RPMI7951 (cell line): Measurements from ENCODE around the genes ATXN7L3, SLC4A1 and DCAKD.

- RAMPAGE, long total RNA = no peak
These were observed at the start of gene ATXN7L3 for GRCh38 chr17:44199649-44200240. ATXN7L3 (minus strand) TSS chr17:44199884.

DNA sequence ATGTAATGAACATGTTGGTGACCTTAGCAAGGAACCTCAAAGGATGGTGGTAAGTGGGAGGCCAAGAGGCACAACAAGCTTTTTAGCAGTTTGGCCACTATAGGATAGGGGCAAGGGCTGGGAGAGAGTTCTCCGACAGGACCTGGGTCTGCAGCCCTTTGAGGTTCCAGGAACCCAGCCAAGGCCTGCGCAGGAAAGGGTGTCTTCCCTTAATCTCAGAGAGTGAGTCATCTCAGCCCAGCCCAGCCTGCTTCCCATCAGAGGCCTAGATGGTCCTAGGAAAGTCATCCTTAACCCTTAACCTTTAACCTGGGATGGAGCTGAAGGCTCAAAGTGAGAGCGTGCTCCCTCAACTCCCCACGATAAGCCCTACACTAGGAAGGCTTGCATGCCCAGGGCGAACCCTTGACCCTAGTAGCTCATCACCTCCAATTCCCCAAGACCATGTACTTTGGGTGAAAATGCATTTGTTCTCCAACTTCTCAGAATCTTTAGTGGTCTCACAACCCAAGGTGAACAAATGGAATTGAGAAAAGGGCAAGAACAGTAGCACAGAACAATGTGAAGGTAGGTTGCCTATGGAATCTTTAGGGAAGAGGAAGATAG, 4.7 kb upstream of the ATXN7L3 start:
- RAMPAGE, long total RNA = no peak

DNA sequence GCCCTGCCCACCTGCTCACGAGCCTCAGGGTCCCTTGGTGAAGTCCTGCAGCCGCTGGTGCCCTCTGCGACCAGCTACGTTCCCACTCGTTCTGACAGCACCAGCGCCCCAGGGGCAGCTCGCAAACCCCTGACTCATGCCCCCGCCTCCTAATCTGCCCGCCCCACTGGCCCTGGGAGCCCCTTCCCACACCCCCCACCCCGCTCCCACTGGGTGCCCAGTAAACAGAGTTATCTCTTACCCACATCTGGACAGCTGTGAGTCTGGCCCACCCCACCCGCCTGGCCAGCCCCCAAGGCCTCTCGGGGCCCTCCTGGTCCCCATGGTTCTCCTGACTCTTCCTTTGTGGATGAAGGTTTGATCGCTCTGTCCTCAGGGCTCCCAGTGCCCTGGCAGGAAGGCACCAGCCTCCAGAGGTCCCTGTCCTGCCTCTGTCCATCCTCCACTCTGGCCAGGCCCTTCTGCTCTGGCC, at the start of gene SLC4A1:
Gene SLC4A1 (minus strand): TSS at position 93 of the 472 bp plus-strand sequence.
- RAMPAGE, long total RNA = no peak

DNA sequence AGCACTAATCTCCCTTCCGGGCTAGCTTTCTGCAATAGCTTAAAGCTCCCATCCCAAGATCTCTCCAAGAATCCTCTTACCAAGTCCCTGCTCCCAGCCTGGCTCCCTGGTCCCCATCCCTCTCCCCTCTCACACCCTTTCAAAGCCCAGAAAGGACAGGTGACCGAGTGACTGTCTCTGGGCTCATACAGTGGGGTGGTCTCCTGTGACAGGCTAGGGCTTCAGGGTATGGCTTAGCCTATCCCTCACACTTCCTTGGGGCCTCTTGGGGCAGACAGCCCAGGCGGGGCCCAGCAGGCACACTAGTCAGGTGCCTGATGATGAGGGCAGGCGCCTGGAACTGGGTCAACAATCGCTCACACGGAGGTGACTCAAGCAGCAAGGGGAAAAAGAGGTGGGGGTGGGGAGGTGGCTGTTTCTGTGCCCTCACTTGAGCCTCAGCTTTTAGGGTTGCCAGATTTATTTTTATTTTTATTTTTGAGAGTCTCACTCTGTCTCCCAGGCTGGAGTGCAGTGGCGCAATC, 6.5 kb upstream of the GRN start:
- RAMPAGE, long total RNA = no peak

- RAMPAGE, long total RNA = no peak
These were observed 8.0 kb downstream of the GRN start for GRCh38 chr17:44353116-44353561.

DNA sequence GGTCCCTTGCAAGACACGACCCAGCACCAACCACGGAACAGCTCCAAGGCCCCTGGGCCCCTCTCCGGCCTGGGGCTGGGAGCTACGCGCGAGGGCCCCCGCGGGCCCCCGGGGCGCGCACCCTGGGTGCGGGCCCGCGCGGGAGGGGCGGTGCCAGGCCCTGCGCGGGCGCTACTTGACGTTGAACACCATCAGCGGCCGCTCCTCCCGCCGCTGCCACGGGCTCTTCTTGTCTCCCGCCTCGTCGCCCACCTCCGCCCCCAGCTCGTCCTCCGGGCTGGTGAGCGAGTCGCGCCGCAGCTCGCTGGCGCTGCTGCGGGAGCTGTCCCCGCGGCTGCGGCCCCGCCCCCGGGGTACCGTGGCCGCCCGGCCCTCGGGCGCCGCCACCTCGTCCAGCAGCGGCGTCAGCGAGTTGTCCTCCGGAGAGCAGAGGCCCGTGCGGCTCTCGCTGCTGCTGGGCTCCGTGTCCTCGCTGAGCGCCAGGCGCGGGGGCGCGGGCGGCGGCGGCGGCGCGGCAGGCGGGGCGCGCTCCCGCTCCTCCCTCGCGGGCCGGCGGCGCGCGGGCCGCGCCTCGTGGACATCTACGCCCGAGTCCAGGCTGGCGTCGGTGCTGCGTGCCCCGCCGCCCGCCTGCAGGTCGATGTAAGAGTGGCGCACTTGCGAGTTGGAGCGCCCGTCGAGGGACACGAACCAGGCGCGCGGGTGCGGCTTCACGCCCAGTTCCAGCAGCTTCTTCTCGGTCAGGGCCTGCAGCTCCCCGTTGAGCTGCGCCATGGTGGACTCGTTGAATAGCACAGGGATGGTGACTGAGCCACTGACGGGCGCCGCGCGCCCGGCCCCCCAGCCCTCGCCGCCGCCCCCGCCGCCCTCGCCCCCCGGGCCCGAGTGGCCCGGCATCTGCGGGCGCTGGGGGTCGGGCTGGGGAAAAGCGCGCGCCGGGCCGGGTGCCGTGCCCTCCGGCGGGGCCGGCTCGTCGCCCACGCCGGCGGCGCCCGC, 8.8 kb downstream of the GRN start:
- RAMPAGE, long total RNA = no peak

DNA sequence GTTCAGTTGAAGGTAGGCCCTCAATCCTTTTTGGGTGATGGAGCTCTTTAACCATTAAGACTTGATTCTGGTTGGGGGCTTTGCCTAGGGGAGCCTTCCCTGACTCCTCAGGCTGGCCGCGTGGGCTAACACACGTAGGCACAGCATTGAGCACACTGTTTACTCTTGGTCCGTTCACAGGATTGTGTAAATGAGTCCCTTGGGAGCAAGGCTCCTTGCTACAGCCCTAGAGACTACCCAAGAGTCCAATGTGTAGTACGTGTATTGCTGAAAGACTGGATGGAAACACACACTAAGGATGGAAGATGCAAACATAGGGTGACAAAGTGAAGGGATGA, 761 bp upstream of the ITGA2B start:
- RAMPAGE, long total RNA = no peak

DNA sequence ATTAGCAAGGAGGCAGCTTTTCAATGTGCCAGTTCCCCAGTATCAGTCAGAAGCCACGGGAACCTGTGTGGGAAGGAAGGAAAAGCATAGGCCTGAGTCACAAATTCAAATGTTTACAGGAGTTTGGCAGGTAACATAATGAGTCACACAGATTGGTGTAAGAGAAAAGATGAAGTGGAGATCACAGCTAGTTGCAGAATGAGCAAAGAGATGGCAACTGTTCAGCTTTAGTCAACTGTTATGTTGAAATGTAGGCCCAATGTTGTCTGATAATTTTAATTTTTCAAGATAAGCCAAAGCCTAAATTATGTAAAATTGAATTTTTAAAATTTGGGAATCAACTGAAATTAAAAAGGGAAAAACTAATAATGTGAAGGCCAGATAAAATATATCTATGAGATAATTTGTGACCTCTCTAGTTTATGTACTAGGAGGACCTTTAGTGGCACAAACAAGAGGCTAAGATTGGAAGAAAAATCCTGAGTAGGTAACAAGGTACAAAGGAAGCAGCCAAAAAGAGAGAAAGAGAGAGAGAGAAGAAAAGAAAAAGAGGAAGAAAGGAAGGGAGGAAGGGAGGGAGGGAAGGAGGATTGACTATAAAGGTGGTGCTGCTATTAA, 28.3 kb upstream of the ITGA2B start:
- RAMPAGE, long total RNA = no peak

DNA sequence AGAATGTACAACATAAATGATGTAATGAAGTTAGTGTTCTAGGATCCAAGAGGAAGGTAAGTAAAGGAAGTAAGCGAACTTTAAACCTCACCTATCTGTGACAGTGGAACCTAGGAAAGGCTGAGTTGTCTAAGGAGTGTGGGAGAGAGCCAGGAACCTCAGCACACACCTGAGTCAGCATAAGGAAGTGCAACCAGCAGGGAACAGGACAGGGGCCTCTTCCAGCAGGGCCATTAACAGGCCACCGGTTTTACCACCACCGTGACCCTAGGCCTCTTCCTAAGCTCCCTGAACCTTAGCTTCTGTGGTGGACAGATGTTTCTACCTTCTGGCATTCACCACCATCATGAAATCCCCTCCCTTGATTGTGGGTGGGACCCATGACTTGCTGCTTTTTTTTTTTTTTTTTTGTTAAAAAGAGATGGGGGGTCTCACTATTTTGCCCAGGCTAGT, 26.7 kb upstream of the GPATCH8 start:
- RAMPAGE, long total RNA = no peak

- RAMPAGE, long total RNA = no peak
These were observed 4.8 kb upstream of the FZD2 start for GRCh38 chr17:44552635-44552828.

DNA sequence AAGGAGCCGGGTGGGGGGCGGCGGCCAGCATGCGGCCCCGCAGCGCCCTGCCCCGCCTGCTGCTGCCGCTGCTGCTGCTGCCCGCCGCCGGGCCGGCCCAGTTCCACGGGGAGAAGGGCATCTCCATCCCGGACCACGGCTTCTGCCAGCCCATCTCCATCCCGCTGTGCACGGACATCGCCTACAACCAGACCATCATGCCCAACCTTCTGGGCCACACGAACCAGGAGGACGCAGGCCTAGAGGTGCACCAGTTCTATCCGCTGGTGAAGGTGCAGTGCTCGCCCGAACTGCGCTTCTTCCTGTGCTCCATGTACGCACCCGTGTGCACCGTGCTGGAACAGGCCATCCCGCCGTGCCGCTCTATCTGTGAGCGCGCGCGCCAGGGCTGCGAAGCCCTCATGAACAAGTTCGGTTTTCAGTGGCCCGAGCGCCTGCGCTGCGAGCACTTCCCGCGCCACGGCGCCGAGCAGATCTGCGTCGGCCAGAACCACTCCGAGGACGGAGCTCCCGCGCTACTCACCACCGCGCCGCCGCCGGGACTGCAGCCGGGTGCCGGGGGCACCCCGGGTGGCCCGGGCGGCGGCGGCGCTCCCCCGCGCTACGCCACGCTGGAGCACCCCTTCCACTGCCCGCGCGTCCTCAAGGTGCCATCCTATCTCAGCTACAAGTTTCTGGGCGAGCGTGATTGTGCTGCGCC, 526 bp downstream of the FZD2 start:
- RAMPAGE, long total RNA = no peak

DNA sequence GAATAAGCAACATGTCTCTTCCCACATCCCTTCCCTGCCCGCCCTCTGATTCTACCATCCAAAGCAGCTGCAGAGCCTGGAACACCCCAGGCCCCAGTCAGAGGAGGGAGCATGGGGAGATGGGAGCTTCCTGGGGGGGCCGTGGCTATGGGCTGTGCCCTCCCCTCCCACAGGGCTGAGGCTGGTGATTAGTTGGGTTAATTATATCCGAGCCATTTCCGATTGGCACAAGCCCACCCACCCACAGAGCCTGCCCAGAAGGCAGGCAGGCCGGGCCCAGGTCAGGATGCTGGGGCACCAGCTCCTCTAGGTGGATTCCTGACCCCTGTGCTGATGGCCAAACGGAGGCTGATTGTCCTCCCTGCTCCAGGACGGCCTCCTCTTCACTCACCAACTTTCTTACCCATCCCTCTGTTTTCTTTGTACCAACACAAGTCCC, 28.6 kb upstream of the MEIOC start:
- RAMPAGE, long total RNA = no peak

DNA sequence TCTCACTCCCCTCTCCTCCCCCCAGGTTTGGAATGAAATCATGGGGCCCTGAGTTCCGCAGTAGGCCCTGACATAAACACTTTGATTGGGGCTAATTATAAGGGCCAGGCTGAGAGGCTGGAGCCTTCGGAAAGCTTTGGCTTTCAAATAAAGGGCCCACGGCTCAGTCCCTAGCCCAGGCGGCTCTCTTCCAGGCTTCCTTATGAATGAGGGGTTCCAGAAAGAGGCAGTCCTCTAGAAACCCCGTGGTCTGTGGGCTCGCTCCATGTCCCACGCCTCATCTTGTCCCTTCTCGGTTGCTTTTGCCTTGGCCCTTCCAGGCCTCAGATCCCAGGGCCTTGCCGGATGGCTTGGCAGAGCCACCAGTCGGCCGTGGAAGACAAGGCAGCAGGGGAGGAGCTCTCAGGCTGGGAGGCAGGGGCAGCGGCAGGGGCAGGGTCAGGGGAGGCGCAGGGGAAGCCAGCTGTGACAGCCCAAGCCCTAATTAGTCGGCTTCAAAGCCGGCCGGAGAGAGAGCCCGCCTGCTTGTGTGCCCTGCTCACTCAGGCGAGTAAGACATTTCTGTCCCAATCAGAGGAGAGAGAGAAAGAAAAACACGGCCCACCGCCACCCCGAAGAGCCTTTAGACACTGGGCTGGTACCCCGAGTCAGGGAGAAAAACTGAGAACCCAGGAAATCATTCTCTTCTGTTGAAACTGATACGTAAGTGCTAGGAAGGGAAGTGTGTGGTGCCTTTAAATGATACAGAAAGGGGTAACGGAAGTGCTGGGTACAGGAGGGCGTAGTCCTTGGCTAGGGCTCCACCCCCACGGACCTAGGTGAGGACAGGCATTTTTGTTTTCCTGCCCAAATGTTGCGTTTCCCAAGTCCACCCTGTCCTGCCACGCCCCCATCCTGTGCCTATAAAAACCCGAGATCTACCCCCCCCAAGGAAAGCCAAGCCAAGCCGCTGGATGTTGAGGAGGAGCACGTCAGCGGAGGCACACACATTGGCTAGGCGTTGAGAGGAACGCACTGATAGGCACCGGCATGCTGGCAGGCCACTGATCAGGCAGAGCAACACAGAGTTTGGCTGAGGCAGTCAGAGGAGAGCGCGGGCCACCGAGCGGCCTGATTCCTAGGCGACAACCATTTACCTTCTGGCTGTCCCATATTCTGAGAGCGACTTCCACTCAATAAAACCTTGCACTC, 27.8 kb upstream of the MEIOC start:
- RAMPAGE, long total RNA = no peak

DNA sequence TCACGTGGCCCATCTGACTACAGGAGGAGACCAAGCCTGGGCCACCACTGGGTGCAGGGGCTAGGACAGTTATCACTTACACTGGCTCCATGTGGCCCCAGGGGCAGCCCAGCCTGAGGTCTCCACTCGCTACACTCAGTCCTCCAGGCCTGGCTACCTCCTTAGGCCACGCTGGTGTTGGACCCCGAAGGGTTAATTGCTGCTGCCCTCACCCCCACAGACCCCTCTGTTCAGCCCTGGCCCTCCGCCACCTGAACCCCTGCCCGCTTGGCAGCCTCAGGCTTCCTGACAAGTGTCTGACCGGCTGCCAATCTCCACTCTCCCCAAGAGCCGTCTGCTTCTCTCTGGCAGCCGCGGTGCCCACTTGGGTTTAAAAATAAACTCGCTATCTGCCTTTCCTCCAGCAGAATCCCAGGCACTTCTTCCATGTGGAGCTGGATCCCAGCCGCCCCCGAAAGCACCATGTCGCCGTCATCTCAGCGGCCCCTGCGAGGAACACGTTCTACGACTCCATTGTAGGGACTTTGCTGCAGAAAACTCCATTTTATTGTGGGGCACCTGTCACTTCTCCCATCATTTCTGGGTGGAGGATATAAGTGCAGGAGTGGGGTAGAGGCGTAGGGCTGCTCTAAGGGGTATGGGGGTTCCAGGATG, 27.9 kb downstream of the ADAM11 start:
- RAMPAGE, long total RNA = no peak

- RAMPAGE, long total RNA = no peak
These were observed 877 bp upstream of the GJC1 start for GRCh38 chr17:44830952-44831376.

GRCh38 chr17:44948112-44948443, 505 bp upstream of the KIF18B start:
- RAMPAGE, long total RNA = no peak

- RAMPAGE, long total RNA = no peak
These were observed 19.4 kb upstream of the C1QL1 start for GRCh38 chr17:44987237-44988130.

DNA sequence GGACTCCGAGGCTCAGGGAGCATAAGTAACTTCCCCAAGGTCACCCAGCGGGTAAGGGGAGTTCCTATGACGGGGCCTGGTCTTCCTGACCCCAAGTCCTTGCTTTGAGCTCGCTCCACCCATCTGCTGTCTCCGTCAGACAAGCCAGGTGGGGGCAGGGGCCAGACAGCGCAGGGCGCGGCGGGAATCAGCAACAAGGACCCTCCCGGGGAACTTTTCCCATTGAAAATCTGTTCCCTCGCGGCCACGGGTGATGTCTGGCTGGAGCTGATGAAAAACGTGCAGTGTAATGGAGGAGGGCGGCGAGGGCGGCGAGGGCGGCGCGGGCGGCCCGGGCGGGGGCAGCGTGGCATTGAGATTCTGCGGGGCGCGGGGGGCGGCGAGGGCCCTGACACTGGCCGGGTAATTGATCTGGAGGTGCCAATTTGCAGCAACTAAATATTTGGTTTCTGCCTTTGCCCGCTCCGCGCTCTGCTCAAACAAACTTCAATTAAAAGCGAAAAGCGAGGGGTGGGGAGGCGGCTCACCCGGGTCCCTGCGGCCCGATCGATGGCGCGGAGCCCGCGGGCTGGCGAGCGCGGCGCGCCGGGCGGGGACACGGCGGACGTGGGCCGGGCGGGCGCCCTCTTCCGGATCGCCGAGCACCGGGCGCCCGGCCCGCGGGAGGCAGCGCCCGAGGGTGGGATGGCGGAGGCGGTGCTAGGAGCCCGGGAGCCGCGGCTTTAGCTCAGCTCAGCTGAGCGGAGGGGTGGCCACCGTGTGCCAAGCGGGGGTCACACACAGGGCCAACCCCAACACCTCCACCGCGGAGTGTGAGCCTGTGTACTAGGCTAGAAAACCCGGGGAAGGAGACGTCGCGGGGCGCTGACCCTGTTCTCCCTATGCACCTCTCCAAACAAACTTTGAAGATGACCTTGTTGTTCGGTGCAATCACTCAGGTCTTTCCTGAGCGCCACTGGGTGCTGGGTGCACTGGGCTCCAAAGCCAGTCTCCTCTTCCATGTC, 32.3 kb downstream of the DCAKD start:
- RAMPAGE, long total RNA = no peak

DNA sequence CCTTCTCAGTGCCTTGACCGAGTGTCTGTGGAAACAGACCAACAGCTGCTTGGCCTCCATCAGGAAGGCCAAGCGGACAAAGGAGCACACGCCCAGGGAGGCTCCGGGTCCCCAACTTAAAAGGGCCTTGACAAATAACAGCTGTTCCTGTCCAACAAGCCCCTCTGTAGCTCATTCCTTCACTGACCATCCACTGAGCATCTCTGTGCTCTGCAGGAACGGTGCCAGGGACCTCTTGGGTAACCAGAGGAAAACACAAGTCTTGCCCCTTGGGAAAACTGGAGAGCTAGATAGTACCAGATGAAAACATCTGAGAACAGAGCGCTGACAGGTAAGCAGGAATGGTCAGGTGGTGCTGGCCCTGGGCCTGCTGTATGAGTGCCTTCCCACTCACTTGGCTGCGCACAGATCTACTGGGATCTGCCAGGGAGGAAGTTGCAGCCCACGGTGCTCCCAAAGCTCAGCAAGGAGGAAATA, 12.7 kb downstream of the DCAKD start:
- RAMPAGE, long total RNA = no peak

GRCh38 chr17:45051007-45052290, at the start of gene DCAKD:
DCAKD (minus strand) TSS chr17:45051632.
- RAMPAGE, long total RNA = no peak